ENCODE measurements around the gene SCN10A.

GRCh38 chr3:37962777-37963605 is 27.6 kb upstream of the VILL start:
- PRO-cap = no peak
- CAGE, long polyA plus RNA = no peak

DNA sequence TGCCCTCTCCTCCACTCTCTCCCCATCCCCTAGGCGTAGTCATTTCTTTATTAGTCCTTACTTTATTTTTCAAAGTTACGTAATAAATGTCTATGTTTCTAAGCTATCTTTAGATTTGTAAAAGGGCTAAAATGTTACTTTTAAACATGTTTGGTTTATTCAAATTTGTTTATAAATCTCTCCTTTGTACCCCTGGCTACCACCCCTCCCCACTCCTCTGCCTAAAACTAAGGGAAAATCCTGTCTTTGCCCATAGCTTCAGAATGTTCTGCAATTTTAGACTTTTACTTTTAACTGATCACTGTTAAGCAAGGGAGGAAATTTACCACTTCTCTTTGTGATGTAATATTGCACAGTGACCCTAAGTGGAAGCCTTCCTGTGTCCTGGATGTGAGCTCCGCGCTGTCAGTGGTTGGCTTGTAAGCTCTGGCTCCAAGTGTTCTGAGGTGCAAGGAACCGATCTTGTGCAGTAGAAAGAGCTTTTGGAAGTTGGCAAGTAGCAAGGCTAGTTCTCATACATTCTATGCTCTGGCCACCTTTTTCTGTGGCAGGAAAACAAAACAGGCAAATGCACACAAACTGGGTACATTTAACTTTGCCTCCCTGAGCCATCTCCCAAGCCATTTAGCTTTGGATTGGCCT is 10.5 kb upstream of the VILL start:
- PRO-cap = no peak
- CAGE, long polyA plus RNA = no peak

DNA sequence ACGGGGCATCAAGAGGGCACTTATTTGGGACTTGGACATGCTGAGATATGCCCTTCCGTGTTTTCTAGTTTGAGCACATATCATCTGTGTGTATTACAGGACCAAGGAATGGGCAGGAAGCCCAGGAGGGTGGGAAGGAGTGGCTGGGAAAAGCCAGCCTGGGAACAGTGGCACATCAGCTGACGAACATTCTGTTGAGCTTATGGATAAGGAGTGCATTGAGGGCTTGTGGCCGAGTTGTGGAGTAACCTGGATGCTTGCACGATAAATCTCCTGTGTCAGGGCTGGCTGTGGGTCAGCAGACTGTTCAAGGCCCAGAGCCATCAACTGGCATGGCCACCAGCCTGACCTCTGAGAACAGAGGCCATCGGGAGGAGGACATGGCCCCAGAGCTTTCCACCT is 5.0 kb upstream of the VILL start:
- PRO-cap = no peak
- CAGE, long polyA plus RNA = no peak

- PRO-cap = no peak
- CAGE, long polyA plus RNA = no peak
Observed at GRCh38 chr3:38114829-38115534, 21.9 kb downstream of the ACAA1 start.

DNA sequence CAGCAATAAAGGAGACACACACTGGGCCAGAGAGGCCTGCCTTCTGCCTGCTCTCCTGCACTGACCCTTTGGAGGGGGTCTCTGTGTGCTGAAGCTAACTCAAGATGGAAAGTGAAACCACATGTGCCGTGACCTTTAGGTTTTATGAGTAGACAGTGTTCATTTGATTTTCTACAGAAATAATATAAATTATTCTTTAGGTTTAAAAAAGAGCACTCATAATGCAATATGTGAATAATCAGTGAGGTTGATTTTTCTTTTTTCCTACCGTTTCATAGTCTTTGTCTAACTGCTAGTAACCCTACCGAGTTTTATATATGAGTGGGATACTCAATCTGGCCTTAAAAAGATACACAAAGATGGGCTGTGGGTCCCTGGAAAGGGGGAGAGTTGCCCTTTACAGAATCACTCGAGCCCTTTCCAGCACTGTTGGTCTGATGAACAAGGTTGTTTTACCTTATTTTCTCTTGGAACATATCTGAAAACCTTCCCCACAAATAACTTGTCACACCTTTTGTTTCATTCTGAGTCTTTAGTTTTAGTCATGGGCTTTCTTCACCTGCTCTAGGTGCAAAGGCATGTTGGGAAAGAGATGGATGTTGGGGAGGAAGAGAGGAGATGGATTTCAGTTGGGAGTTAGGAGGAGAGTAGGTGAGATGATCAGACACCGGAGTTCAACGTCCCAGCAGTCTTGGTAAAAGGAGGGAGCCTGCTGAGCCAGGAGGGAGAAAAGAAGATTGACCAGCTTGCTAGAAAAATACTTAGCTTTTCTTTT is 11.6 kb upstream of the SLC22A13 start:
- PRO-cap = no peak
- CAGE, long polyA plus RNA = no peak

GRCh38 chr3:38459085-38460083 is 5.7 kb downstream of the ACVR2B start:
- PRO-cap = no peak
- CAGE, long polyA plus RNA = no peak

- PRO-cap = no peak
- CAGE, long polyA plus RNA = no peak
Observed at GRCh38 chr3:38460203-38461477, 7.0 kb downstream of the ACVR2B start.

GRCh38 chr3:38483457-38483898 is 12.7 kb upstream of the EXOG start:
- PRO-cap = no peak
- CAGE, long polyA plus RNA = no peak

DNA sequence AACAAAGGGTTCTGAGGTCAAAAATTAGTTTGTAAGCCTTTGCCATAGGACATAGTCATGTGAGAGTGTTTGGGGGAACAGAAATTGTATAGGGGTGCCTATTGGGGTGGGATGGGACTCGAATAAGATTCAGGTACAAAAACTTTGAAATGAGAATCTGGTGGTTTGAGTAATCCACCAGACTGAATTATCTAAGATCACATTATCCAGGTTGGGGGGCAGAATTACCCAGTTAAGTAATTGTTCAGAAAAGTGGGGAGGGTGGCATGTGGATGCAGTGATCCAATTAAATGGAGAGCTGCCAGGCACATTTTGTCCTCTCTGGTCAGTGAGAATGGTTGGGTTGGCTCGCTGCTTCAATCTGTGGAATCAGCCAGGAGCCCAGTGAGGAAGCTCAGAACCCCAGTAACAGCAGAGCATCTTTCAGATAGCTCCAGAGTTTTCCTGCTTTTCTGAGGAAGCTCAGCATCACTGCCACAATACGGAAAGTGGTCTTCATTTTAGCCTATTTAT is 6.5 kb upstream of the EXOG start:
- PRO-cap = no peak
- CAGE, long polyA plus RNA = no peak

DNA sequence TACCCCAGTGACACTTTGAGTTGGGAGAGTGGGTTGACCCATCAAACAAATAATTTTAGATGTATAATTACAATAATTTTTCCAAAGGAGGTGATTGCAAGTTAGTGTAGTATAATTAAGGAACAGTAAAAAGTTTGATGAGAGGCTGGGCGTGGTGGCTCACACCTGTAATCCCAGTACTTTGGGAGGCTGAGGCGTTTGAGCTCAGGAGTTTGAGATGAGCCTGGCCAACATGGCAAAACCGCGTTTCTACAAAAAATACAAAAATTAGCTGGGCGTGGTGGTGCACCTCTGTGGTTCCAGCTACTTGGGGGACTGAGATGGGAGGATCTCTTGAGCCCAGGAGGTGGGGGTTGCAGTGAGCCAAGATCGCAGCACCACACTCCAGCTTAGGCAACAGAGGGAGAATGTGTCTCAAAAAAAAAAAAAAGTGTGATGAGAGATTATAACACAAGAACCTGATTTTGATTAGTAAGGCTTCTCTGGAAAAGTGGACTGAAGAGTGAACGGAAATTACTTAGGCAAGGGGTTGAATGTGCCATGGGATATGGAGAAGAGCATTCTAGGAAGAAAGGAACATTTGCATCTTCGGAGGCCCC is 2.1 kb downstream of the EXOG start:
- PRO-cap = no peak
- CAGE, long polyA plus RNA = no peak

DNA sequence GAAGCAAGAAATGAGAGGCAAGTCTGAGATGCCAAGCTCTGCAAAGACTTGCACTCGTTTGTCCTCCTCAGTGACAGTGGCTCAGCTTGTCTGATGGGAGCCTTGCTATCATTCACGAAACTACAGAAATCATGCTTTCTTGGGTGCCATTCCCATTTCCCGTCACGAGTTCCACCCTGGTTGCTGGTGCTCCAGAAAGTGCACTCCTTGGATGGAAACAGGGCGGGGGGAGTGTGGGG is at the start of gene SCN10A:
Gene SCN10A, minus strand, starts transcription at position 10 of the 239 bp plus-strand sequence.
- PRO-cap = no peak
- CAGE, long polyA plus RNA = no peak

GRCh38 chr3:38829345-38829817 is 13.4 kb upstream of the SCN10A start:
- PRO-cap = no peak
- CAGE, long polyA plus RNA = no peak

DNA sequence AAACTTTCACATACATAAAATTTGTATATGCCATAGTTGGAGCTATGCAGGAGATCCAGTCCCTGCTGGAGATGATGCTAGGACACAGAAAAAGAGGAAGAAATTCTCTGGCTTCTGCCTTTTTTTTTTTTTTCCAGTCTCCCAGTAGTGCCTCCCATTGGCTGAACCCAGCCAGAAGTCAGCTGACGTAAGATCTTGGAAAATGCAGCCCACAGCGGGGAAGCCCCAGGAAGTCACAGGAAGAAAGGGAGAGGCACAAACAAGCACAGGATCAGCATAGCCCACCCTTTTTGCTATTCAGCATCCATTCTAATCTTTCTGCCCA is 38.5 kb downstream of the SCN11A start:
- PRO-cap = no peak
- CAGE, long polyA plus RNA = no peak

DNA sequence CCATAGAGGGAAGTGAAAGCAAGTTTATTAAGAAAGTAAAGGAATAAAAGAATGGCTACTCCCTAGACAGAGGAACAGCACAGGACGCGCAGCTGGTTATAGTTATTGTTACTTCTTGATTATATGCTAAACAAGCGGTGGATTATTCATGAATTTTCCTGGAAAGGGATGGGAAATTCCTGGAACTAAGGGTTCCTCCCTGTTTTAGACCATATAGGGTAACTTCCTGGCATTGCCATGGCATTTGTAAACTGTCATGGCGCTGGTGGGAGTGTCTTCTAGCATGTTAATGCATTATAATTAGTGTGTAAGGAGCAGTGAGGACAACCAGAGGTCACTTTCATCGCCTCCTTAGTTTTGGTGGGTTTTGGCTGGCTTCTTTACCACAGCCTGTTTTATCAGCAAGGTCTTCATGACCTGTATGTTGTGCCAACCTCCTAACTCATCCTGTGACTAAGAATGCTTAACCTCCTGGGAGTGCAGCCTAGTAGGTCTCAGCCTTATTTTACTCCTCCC is 26.3 kb downstream of the SCN11A start:
- PRO-cap = no peak
- CAGE, long polyA plus RNA = no peak

DNA sequence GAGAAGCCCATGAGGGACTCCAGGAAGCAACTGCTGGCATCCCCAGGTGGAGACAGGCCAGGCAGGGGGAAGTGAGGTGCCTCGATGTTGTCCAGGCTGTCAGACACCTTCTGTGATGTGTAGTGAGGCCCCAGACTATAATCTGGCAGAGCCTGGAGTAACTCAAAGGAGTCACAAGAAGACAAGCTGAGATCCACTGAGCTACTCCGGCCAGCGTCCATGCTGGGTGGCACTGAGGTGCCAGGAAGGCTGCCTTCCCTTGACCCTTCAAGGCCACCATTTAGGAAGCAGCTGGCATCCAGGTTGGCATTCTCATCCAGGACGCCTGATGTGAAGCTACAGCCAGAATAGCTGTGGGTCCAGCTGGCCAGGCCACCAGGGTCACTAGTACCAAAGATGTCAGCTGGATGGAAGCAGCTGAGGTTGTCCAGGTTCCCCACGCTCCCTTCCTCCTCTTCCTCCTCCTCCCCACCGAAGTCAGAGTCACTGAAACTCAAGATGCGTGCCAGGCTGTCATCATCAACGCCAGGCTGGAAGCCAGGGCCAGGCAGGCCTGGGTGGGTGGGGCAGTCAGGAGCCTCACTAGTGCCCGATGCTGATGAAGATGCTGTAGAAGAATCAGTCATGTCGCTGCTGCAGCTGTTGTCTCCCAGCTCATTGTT is 10.1 kb downstream of the CSRNP1 start:
- PRO-cap = no peak
- CAGE, long polyA plus RNA = no peak

DNA sequence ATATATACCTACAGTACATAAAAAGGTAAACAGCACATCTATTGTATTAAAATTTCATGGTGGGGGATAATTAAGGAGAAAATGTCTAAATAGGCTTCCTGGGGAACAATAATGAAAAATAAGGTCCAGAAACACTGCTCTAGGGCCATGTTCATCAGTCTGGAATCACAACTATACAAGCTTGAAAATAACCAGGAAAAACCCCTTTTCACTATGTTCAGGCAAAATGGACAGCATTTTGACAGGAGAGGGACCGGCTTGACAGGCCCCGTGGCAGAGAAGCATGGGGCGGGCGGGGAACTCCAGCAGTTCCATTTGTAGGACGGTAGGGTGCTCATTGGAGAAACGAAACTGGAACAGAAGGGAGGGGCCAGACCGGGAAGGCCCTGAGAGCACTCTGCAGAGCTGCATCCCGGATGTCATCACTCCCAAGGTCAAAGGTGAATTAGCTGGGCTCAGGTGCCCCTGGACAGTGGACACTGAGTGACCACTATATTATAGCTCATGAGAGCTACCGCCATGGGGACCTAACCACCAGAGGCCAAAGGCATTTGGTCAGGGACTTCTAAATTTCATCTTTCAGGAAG is 7.4 kb downstream of the CSRNP1 start:
- PRO-cap = no peak
- CAGE, long polyA plus RNA = no peak

- PRO-cap = no peak
- CAGE, long polyA plus RNA = no peak
Observed at GRCh38 chr3:39267725-39268492, 11.9 kb downstream of the CX3CR1 start.

GRCh38 chr3:39409324-39410058 is 3.0 kb downstream of the RPSA start:
- PRO-cap = no peak
- CAGE, long polyA plus RNA = no peak

DNA sequence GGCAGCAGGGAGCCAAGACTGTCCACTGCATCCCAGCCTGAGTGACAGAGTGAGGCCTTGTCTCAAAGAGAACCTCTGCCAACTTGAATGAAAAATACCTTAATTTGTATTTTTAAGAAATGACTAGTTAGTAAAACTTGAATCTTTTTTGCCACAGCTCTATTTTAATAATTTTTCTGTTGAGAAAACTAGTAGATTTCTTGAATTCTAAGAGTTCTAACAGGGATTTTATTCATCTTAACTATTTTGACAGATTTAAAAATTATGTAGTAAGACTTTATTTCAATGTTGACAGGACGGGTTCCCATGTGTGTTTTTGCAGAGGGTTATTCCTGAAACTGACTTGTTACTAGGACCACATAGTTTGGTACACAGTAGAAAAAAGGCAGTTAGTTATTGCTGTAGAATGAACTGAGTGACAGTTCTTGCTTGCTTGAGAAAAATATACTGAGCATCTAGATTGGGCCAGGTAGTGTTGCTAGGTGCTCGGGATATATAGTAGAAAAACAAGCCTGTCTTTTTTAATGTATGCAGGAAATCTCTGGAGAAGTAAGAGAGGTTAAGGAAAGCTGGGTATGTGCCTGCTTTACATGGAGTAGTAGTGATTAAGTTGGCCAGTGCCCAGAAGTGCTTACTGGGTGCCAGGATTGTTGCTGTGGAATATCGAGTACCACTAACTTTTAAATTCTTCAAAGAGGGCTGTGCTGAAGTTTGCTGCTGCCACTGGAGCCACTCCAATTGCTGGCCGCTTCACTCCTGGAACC is 3.7 kb downstream of the RPSA start:
- PRO-cap = no peak
- CAGE, long polyA plus RNA = no peak

DNA sequence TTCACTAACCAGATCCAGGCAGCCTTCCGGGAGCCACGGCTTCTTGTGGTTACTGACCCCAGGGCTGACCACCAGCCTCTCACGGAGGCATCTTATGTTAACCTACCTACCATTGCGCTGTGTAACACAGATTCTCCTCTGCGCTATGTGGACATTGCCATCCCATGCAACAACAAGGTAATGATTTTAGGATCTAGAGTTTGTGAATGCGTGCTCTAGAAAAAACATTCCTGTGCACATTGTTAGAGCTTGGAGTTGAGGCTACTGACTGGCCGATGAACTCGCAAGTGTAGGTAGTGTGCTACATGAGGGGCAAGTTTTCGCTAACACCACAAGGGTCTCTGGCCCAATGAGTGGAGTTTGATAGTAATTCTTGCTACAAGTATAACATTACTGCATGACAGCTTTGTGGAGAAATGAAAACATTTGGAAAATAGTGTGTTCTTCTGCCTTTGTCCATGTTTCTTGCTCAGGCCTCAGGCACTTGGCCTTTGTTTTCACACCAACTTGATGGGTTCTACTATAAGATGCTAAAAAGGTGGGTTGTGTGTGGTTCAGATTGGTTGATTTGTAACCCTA is 4.4 kb downstream of the RPSA start:
- PRO-cap = no peak
- CAGE, long polyA plus RNA = no peak